ENCODE data around the gene DYSF.

- RRBS = no CpG with 5 or more reads among the region's 1 CpG
Observed at GRCh38 chr2:70046669-70046868, 40.7 kb upstream of the PCBP1 start.

GRCh38 chr2:70118682-70119280 is 31.5 kb downstream of the PCBP1 start:
- RRBS = no CpG with 5 or more reads among the region's 3 CpGs

- RRBS = no CpG with 5 or more reads among the region's 7 CpGs
Observed at GRCh38 chr2:70123776-70123976, 36.4 kb downstream of the PCBP1 start.

- RRBS = no CpG with 5 or more reads among the region's 6 CpGs
Observed at GRCh38 chr2:70188414-70188991, 2.3 kb downstream of the C2orf42 start.

- RRBS = no CpG with 5 or more reads among the region's 5 CpGs
Observed at GRCh38 chr2:70223557-70223864, 24.9 kb downstream of the TIA1 start.

GRCh38 chr2:70233904-70234219 is 14.6 kb downstream of the TIA1 start:
- RRBS = no CpG with 5 or more reads among the region's 3 CpGs

GRCh38 chr2:70269463-70270136 is 11.7 kb downstream of the PCYOX1 start:
- RRBS = 100% methylated on average over 2 of the region's 15 CpGs

DNA sequence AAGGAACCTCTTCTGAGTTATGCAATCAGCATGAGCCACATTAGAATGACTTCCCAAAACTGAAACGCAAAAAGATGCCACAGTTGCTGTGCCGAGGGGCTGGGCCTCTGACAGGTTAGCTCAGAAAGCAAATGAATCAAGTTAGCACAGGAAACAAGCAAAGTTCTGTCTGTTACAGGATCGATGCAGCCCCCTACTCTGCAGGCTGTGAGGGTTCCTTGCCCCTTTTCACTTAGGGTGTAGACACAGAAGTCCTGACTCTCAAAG is 37.6 kb downstream of the TGFA start:
- RRBS = no CpG with 5 or more reads among the region's 3 CpGs

DNA sequence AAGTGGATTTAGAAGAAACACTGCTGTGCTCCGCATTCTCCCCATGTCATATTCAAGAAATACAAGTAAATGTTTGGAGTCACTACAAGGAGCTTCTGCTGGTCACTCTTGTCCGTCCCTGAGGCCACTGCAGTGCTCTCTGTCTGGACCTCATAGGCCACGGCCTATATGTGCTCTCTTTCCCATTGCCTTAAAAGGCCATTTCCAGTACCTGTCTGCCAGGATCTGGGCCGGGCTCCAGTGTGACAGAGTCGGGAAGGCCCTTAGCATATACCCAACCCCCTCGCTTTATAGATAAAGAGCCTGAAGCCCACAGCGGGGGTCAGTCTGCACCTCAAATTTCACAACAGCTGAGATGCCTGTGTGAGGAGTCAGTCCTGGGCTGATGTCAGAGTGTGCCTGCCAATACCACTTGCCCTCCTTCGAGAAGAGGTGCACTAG is 39.9 kb downstream of the ADD2 start:
- RRBS = no CpG with 5 or more reads among the region's 8 CpGs

DNA sequence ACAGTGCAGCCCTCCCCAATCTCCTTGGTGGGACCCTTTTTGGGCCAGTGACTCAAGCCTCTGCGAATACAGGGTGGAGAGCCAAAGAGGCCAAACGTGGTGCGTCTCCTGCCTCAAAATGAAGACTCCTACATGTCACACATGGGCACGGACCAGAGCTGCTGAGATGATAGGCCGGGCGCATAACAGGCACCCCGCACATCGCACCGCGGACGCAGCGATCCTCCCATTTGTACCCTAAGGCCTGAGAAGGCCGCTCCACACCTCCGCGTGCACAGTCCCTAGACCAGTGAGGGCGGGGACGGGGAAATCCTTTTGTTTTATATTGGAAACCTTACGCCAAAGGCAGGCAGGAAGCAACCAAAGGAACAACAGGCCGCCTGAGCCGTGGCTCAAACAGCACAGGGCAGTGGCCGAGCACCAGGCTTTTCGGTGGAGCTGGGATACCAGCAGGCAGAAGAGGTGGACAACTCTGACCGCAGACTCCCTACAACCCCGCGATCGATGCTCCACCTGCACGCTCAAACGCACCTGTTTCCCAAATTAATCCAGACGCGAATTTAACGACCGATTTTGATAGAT is 3.6 kb downstream of the VAX2 start:
- RRBS = no CpG with 5 or more reads among the region's 32 CpGs

DNA sequence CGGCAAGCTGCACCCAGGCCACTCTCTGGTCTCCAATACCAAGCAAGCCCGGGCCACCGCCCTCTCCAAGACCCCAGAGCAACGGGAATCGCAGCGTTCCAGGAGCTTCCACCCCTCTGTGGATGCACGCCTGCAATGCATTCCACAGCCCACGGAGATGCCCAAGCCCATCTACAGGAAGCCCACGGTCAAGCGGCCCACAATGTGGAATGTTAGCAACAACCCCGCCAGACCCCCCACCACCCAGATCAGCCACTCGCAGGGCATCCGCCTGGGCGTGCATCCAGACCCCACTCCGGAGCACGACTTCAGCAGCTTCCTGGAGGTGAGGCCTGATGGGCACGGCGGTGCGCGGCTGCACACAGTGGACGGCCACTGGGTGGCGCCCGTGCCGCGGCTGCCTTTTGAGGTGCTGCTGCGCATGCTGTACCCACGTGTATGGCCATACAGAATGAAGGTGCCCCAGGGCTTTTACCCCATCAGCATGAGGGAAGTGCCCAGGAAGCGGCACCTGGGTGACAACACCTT is 6.3 kb downstream of the ANKRD53 start:
- RRBS = no CpG with 5 or more reads among the region's 28 CpGs

- RRBS = no CpG with 5 or more reads among the region's 6 CpGs
Observed at GRCh38 chr2:70987150-70988228, 7.2 kb downstream of the TEX261 start.

DNA sequence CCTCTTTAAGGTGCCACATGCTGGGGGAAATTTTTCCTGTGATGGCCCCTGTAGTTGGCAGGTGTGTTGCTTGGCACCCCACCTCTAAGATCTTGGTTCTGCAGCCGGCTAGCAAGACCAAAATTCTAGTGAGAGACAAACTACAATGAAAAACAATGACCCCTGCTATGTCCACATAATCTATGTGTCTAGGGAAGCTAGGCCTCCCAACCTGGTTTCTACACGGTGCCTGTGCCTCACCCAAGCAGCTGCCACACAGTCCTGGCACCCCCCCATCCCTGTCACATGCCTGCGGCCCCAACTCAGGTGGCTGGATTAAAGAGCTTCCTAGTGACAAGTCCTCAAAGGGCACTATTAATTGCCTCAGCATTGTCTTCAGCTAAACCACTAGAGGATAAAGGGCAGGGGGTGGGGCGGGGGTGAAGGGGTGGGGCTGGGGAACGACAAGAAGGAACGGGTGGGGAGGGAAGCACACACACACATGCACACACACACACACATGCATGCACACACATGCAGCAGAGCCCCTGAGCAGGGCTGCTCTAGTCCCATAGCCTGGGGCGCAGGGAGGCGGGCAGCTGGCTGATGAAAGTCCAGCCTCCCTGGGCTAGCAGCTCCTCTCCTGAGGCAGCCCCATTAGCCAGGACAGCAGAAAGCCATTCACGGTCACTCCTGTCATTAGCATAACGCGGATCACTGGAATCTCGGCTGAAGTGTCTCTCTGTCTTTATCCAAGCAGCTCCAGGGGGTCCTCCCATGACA is 7.3 kb upstream of the TEX261 start:
- RRBS = no CpG with 5 or more reads among the region's 12 CpGs

DNA sequence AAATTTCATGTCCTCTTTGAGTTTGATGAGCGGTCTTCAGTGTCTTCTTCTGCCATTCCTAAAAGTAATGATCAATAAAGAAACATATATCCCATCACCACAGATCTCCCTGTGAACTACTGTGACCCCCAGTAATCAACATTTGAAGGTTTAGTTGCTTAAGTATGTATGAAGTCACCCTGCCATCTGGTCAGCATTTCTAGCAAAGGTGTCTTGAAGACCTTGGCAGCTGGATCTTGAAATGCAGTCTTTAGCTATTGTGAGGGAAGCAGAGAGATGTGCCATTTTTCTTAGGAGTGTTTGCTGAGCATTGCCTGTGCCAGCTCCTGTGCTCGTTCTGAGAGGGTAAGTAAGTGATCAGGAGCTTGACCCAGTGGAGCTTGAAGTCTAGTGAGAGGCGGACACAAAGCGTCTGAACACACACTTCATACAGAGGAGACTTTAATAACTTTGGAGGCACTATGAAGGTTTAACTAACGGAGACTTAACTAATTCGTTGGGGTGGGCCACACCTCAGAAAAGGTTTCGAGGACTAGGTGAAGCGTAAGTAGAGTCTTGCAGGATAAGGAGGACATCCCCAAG is 1.4 kb downstream of the NAGK start:
- RRBS = no CpG with 5 or more reads among the region's 8 CpGs

DNA sequence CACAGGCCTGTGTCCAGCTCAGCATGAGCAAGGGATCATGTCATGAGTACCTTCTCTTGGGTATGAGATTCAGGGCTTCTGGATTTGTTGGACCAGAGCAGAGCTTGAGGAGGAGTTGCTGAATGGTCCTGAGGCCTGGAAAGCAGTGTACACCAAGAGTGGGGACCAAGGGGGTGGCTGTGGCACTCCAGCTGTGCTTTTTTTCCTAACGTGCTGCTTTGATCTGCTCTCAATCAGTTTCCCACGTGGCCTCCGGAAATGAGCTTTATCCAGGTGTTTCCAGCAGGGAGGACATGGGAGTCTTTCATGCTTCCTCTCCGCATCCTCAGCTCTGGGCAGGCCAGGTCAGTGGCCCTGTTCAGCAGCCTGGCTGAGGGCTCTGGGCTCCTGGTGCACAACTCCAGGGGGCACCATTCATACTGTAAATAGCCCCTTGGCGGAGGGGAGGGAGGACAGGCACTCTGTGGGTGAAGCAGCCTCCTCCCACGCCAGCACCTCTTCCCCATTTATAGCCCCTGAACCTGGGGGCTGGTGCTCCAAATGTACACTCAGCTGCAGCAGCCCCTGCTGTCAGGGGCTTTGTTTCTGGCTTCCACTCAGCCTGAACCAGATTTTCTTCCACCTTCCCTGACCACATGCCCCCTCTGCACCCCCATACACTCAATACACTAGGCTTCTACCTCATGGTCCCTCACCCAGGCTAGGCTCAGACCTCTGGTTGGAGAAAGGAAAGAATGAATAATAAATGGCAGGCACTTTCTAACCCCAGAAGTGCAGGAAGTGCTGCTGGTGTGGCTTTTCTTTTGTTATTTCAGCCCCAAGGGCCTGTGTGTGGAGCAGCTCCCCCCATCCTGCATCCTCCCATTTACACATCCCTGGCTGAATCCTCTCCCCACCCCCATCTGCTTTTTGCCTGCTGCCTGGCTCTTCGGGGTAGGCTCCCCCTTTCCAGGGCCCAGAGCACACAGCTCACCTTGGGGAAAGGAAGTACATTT is 11.0 kb upstream of the DYSF start:
- RRBS = no CpG with 5 or more reads among the region's 7 CpGs

- RRBS = 3% methylated on average over 23 of the region's 102 CpGs
Observed at GRCh38 chr2:71465974-71467281, at the start of gene DYSF. TSS of gene DYSF (plus strand) at chr2:71466699.

- RRBS = no CpG with 5 or more reads among the region's 8 CpGs
Observed at GRCh38 chr2:71467922-71468585, 1.6 kb downstream of the DYSF start.

DNA sequence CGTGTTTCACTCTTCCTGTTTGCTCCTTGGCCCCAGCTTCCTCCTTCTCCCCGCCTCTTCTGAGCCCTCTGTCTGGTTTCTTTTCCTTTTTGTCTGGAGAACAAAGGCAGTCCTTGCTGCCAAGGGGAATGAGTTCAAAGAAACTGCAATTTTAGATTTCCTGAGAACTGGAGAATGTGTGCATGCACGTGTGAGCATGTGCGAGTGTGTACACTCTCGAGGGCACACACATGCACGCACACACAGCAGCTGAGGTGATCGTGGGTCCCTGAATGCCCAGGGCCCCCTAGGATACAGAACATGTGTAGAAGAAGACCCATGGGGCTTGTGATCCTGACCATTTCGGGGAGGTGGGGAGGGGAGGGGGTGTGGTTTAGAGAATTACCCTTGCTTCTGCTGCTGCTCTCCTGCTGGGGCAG is 138.7 kb downstream of the DYSF start:
- RRBS = no CpG with 5 or more reads among the region's 8 CpGs

DNA sequence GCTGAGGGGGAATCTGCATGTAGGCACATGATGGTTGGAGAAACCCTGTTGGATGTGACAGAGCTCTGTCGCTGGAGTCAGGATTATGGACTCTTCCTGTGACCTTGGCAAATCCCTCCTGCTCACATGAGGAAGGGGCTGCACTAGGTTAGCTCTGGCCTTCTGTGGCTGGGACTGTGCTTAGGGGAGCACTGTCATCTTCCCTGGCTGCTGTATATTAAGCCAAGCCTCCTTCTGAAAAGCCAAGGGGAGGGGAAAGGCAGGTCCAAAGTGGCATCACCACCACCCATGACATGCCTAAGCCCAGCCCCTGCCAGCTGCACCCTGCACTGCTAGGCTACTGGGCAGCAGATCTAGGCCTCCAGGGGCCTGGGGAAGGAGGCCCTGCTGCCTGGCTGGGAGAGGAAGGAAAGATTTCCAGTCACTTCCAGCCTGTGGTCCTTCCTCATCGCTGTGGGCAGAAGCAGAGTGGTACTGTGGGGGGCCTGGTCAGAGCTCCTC is 218.3 kb downstream of the DYSF start:
- RRBS = no CpG with 5 or more reads among the region's 2 CpGs